Brain (tissue), 1 donor: ENCODE measurements around the genes TMEM41B and ZNF143.

GRCh38 chr11:8068581-8069355 lies 12.2 kb upstream of the TUB start:
- RRBS: no CpG with 5 or more reads among the region's 16 CpGs

GRCh38 chr11:8104285-8104921 lies 23.4 kb downstream of the TUB start:
- RRBS: no CpG with 5 or more reads among the region's 8 CpGs

DNA sequence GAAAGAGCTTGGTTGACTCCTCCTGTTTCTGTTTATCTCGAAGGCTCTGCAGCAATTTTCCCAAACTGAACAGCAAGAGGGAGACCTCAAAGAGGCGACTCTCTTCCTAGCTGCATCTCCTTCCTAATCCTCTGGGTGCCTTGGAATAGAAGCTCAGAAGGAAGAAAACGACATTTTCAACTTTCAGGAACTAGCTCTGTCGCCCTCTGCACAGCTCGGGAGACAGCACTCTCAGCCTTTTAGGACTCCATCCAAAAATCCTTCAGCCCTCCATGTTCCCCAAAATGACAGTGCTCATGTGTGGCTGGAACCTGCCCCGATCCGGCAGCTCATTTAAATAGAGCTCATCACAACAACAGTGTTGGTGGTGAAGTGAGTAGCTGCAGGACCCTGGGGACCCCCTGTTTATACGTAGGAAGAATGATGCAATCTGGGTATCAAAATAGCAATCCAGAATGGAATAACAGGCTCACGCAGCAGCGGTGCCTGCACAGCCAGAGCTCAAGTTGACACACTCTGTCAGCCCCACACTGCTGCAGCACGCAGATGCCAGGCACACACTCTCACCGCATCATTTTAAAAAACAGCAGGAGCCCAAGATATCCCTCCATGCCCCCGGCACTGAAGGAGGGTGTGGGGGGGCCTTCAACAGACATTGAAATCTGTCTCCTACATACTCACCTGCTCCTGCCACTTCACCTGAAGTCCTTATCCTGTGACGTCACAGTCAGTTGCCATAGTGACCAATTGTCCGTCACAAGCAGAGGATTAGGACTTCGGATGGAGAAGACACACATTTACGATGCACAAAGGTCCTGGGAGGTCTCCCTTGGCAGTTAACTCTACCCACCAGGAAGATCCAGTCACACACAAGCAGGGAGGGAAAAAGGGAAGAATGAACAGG lies 24.0 kb downstream of the TRIM66 start:
- RRBS: no CpG with 5 or more reads among the region's 17 CpGs

- RRBS: no CpG with 5 or more reads among the region's 6 CpGs
Observed at GRCh38 chr11:8692424-8693072, 10.0 kb downstream of the RPL27A start.

DNA sequence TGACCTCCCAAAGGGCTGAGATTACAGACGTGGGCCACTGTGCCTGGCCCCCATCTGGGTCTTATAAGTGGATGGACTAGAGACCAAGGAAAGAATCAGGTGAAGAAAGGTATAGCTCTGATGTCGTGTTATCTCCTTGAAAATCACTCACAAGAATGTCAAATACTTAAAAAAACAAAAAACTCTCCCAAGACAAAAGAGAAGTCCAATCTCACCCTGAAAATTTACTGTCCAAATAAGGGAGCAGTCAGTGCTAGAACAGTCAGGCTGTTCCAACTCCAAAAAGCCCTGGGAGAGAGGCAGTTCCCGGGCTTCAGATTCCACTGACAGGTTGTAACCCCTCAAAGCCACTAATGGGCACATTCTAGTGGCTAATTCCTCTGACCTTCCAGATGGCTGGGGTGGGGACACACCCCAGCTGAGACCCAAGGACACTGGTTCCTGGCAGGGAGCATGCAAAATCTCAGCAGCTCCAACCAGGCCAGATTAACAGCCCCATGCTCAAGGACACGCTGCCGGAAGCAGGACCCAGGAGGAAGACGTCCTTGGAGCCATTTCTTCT lies 35.3 kb downstream of the DENND2B start:
- RRBS: no CpG with 5 or more reads among the region's 6 CpGs

DNA sequence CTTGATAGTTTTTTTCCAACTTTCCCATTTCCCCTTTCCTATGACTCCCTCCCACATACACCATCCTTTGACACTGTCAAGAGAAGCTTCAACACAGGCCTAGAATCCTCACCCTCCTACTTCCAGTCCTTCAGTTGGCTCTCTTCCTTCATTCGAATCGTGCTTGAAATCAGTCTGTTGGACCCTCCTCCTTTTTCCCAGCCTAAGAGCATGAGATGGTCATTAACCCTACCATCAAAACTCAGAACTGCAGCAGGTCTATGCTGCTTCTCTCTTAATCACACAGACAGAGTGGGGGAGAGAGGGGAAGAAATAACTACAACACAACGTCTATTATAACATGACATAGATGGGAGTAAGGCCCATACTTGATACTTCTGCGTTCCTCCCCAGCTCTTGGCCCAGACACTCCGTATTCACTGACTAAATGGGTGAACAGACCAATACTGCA lies 5.0 kb downstream of the DENND2B start:
- RRBS: no CpG with 5 or more reads among the region's 5 CpGs

GRCh38 chr11:8810224-8810563 lies 280 bp downstream of the DENND2B start:
- RRBS: 5% methylated on average over 4 of the region's 6 CpGs

GRCh38 chr11:8971490-8972633 lies 7.6 kb upstream of the TMEM9B start:
- RRBS: no CpG with 5 or more reads among the region's 4 CpGs

- RRBS: no CpG with 5 or more reads among the region's 8 CpGs
Observed at GRCh38 chr11:9137685-9138178, 46.3 kb upstream of the SCUBE2 start.

GRCh38 chr11:9313970-9315103 lies at the start of gene TMEM41B:
TMEM41B (minus strand) TSS chr11:9314593.
- RRBS: 2% methylated on average over 20 of the region's 95 CpGs

GRCh38 chr11:9315104-9315679 lies 799 bp upstream of the TMEM41B start:
- RRBS: no CpG with 5 or more reads among the region's 15 CpGs

DNA sequence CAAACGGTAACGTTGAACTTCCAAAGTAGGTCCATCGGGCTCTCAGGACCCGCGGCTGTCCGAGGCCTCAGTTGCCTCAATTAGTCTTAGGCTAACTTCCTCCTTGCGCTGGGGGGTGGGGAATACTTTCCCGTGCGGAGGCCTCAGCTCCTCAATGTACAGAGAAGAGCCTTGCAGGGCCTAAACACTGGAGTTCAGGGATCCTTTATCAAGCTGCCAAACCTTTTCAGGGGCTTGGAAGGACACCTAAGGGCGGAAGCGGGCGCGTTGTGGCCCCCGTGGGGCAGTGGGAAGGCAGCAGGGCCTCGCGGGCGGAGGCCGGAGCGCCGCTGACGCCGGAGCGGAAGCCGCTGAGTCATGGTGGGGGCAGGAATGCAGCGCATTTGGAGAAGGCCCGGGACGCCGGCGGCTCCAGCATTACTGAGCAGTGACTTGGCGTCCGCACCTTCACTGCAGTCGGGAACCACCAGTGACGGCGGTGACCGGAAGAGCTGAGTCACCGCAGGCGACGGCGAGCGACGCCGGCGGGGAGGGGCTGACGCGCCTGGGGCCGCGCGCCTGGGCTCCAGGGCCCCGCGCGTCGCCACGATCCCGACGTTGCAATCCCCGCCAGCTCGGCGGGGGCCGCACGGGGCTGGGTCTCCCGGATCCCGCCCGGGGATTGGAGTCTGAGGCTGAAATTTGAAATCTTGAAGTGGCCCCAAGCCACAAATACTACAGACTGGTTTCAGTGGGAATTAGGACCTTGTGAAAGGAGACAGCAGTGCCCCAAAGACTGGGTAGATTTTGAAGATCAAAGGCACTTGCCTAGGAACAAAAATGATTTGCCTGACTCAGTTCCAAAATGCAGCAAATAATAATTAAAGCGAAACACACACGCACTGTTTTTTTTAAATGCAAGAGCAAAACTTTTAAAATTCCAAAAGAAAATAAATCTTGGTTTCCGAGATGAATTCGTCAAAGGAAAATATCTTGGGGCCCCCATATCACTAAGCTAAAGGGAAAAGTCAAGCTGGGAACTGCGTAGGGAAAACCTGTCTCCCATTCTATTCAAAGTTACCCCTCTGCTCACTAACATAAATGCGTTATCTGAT lies 20.1 kb upstream of the IPO7 start:
- RRBS: 2% methylated on average over 19 of the region's 69 CpGs

DNA sequence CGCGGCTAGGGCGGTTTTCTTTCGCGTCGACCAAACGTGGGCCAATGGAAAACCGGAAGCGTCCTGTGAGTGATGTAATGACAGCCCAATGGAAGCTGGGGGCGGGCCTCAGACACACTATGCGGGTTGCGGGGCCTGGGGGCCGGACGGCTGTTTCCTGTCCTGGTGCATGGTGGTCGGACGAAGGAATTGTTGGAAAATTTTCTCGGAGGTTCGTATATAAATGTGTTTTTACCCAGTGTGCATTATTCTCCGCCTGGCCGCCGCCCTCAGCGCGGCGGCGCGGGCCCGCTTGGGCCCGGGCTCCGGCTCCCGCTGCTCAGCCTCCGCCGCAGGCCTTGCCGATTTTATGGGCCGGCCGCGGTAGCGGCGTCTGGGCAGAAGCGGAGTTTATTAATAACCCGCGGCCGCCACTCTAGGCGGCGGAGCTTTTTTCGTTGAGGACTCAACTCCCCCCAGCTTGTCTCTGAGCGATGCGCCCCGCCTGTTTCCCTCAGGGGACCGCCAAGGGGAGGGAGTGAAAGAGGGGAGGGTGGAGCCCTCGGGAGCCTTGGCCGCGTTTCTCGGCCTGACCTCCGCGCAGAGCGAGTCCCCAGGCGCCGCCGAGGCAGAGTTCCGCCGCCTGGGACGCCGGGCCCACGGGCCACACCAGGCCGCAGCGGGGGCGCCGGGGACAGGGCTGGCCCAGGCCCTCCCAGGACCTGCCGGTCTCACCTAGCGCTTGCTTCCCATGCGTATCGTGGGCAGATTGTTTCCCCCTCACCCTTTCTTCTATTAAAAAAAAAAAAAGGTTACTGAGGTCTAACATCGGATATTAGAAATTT lies at the start of gene ZNF143:
Gene ZNF143, plus strand, starts transcription at position 147 of the 824 bp plus-strand sequence.
- RRBS: 2% methylated on average over 18 of the region's 73 CpGs

- RRBS: no CpG with 5 or more reads among the region's 2 CpGs
Observed at GRCh38 chr11:9478366-9478634, 17.5 kb downstream of the ZNF143 start.

GRCh38 chr11:9528627-9529489 lies 44.6 kb upstream of the WEE1 start:
- RRBS: no CpG with 5 or more reads among the region's 14 CpGs

DNA sequence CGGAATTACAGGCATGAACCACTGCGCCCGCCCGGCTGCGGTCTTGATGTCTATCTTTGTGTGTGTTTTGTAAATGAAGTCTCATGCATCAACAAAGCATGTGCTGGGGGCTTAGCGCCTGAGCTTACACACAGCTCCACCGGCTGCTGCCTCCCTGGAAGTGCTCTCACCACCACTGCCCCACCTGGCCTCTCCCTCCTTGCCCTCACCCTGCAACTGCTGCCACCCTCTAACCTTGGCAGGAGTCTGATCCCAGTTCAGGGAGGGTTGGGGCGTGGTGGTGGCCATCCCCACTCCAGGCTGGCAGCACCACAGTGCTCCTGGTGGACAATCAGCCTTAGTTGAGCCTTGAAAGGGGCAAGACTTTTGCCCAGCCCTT lies 42.6 kb upstream of the WEE1 start:
- RRBS: 100% methylated on average over 2 of the region's 8 CpGs

DNA sequence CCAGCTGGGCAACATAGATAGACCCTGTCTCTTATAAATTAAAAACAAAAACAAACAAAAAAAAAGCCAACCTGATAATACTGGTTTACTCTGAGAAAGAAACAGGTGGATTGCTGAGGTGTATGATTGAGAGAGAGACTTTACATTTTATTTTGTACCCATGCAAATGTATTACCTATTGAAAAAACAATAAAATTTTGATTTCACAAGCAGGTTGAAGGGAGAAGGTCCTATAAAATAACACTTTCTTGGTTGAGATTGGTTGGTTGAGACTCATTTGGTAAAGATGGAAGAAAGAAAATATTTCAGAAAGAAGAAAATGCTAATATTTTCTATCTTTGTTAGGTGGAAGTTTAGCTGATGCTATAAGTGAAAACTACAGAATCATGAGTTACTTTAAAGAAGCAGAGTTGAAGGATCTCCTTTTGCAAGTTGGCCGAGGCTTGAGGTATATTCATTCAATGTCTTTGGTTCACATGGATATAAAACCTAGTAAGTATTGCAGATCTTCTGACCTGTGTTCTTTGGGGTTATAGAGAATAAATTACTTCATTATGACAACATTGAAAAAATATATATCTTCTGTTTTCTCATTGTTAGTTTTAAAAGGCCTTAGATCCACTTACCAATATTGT lies 7.8 kb downstream of the WEE1 start:
- RRBS: no CpG with 5 or more reads among the region's 1 CpG

DNA sequence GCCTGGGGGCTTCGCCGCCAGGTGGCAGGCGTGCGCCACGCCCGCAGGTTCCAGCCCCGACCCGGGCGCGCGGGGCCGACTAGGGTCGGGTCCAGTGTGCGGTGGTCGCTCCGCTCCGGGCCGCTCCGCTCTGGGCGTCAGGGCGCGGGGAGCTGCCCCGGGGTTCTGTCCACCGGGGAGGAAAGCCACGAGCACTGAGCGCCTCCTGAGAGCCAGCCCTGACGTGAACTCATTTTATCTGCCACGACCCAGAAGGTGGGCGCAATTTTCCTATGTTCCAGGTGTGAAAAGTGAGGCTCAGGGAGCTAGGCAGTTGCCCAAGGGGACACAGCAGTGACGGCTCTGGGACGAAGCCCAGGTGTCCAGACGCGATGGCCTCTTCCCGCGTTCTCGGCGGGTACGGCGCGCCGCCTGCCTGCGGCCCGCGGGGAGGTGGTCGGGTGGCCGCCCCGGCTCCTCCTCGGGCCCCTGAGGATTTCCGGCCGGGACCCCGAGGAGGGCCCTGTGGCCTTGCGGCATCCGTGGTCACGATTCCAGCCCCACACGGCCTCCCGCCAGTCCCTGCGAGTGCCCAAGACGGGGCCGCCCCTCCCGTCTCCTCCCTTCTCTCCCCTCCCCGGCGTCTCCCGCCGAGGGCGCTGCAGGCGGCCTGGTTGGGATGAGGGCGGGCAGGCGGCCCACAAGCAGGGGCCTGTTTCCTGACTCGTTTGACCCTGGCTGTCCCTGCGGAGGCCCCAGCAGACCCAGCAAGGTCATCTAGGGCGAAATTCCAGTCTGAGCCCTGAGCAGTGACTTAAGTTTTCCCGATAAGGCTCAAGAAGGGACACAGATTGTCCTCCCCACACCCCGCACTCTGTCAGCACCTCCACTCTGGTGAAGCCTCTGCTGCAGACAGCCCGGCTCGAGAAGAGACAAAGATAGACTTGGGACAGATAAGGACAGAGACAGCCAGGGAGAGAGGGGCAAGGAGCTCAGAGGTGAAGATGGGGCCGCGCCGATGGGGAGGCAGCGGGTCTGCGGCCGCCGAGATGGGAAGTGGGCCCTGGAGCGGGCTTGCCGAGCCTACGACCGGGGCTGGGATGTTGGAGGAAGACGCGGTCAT lies 94.7 kb downstream of the SWAP70 start:
- RRBS: 2% methylated on average over 16 of the region's 88 CpGs

- RRBS: no CpG with 5 or more reads among the region's 3 CpGs
Observed at GRCh38 chr11:9767978-9768367, 104.1 kb downstream of the SWAP70 start.